Measurements from ENCODE around the genes TMEM115 and IQCF1.

GRCh38 chr3:50102888-50103146 is 14.1 kb downstream of the RBM5 start:
CAGE:
- cytosol, long polyA minus RNA, result no peak
- cytosol, long polyA plus RNA, result no peak
- long polyA plus RNA, result no peak
- nucleus, long polyA minus RNA, result no peak
- nucleus, long polyA plus RNA, result no peak

DNA sequence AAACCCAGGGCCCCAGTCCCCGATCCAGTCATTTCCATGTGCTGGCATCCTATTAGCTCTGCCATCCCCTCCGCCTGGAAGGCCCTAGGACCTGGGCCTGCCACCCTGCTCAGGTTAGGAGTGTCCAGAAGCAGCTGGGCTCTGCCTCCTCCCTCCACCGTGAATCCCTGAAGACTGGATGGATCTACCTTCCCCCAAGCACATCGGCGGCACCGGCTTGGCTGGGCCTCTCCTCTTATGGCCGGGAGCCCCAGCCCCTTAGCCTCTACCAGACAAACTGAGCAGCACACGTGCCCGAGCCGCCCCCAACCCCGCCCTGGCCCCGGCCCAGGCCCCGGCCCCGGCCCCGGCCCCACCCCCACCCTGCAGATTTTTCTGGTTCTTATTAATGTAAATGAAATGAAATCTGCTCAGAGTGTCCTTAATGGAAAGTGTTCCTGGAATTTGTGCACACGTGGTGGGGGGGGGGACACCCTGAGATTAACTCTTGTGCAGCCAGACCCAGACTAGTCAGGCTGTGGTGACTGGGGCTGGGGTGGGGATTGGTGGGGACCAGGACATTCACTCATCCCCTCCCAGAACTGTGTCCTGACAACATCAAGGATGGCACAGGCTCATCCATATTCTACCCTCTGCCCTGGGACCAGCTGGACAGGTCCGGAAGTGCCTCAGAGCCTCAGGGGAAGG is 31.0 kb upstream of the SEMA3F start:
CAGE:
- cytosol, long polyA minus RNA, result no peak
- cytosol, long polyA plus RNA, result no peak
- long polyA plus RNA, result no peak
- nucleus, long polyA minus RNA, result no peak
- nucleus, long polyA plus RNA, result no peak

DNA sequence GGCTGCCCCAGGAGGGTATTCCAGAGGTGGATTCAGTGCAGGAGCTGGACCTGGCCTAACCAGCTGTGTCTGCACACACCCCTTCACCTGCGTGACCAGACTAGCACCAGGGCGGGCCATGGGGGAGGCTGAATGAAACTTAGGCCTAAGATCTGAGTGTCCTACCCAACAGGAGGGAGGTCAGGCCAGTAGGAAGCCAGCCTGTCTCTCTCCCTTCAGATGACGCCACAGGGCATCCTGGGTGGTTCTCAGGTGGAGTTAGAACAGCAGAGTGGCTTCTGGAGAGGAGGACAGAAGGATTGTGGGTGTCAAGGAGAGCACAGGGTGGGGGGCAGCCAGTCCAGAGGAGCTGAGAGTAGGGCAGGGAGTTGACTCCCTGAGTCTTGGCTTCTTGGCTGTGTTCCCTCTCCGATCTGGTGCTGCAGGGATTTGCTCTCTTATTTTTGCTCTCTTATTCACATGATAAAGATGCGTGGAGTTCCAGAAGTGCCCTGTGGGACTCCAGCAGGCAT is 3.3 kb upstream of the SEMA3F start:
CAGE:
- cytosol, long polyA minus RNA, result no peak
- cytosol, long polyA plus RNA, result no peak
- long polyA plus RNA, result no peak
- nucleus, long polyA minus RNA, result no peak
- nucleus, long polyA plus RNA, result no peak

CAGE:
- cytosol, long polyA minus RNA, result no peak
- cytosol, long polyA plus RNA, result no peak
- long polyA plus RNA, result no peak
- nucleus, long polyA minus RNA, result no peak
- nucleus, long polyA plus RNA, result no peak
Observed at GRCh38 chr3:50258049-50258691, 10.8 kb upstream of the SEMA3B start.

GRCh38 chr3:50262767-50264058 is 5.7 kb upstream of the SEMA3B start:
CAGE:
- cytosol, long polyA minus RNA, result no peak
- cytosol, long polyA plus RNA, result no peak
- long polyA plus RNA, result no peak
- nucleus, long polyA minus RNA, result no peak
- nucleus, long polyA plus RNA, result no peak

CAGE:
- cytosol, long polyA minus RNA, result no peak
- cytosol, long polyA plus RNA, result no peak
- long polyA plus RNA, result no peak
- nucleus, long polyA minus RNA, result no peak
- nucleus, long polyA plus RNA, result no peak
Observed at GRCh38 chr3:50266436-50267122, 2.4 kb upstream of the SEMA3B start.

CAGE:
- cytosol, long polyA minus RNA, result no peak
- cytosol, long polyA plus RNA, result no peak
- long polyA plus RNA, result no peak
- nucleus, long polyA minus RNA, result no peak
- nucleus, long polyA plus RNA, result no peak
Observed at GRCh38 chr3:50334267-50335167, 6.1 kb downstream of the RASSF1 start.

DNA sequence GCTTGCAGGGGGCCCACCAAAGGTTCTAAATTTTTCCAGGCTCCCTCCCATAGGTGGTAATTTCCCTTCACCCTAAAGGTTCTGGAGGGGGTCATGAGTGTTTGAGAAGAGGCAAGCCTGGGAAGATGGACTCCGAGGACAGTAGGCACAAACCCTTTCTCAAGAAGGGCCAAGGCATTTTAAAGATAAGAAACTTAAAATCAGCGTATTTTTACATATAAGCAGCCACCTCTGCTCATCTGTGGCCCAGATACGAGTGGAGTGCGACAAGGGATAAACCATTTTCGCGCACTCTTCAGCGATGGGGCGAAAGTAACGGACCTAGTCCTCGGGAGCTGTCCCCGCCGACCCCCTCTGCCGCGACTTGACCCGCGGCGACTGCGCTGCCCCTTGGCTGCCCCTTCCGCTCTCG is 510 bp downstream of the RASSF1 start:
CAGE:
- cytosol, long polyA minus RNA, result no peak
- cytosol, long polyA plus RNA, result no peak
- long polyA plus RNA, result no peak
- nucleus, long polyA minus RNA, result no peak
- nucleus, long polyA plus RNA, result no peak

DNA sequence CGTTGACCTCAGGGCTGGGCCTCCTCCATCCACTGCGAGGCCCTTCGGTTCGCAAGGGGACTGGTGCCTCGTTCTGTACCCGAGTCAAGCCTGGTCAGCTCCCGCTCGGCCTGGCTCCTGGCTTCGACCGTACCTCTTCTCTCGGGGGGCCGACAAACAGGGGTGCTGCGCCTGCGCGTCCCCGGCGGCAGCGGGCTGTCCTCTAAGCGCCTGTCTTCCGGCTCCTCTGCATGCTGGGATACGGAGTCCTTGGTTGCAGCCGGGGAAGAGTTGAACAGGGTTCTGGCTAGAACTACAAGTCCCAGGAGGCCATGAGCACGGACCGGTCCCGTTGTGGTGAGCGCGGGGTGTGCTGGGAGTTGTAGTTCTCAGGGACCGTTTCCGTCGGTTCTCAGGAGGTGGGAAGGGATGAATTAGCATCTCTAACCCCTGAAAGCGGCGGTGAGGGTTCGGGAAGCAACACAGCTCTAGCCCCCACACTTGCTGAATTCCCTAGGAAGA is at the start of gene TMEM115:
Gene TMEM115, minus strand, starts transcription at position 164 of the 501 bp plus-strand sequence.
CAGE:
- cytosol, long polyA minus RNA, result no peak
- cytosol, long polyA plus RNA, result no peak
- long polyA plus RNA, result start-site peak on the minus strand centred at position 127 of the sequence, 42 bp wide, 170 and 144 reads in 2 replicates
- nucleus, long polyA minus RNA, result no peak
- nucleus, long polyA plus RNA, result start-site peak on the minus strand centred at position 144 of the sequence, 77 bp wide, 166 and 309 reads in 2 replicates

GRCh38 chr3:50517970-50518564 is 14.6 kb upstream of the CACNA2D2 start:
CAGE:
- cytosol, long polyA minus RNA, result no peak
- cytosol, long polyA plus RNA, result no peak
- long polyA plus RNA, result no peak
- nucleus, long polyA minus RNA, result no peak
- nucleus, long polyA plus RNA, result no peak

CAGE:
- cytosol, long polyA minus RNA, result no peak
- cytosol, long polyA plus RNA, result no peak
- long polyA plus RNA, result no peak
- nucleus, long polyA minus RNA, result no peak
- nucleus, long polyA plus RNA, result no peak
Observed at GRCh38 chr3:50606602-50607529, 4.7 kb downstream of the CISH start.

DNA sequence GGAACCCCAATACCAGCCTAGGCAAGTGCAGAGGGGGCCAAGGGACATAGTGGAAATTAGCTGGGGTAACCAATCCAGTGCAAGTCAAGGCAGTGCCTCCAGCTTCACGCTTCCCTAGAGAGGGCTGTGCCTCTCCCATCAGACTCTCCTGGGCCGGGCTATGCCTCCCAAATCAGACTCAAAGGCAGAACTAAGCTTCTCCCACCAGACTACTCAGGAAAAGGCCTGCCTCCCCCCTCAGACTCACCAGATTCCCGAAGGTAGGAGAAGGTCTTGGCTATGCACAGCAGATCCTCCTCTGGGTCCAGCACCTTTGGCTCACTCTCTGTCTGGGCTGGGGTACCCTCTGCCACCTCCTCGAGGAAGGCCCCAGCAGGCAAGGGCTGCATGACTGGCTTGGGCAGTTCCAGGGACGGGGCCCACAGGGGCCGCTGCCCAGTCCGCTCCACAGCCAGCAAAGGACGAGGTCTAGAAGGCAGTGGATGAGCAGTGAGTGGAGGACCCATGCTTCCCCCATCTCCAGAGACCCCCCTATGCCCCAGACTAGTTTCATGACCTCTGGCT is 3.4 kb downstream of the CISH start:
CAGE:
- cytosol, long polyA minus RNA, result no peak
- cytosol, long polyA plus RNA, result no peak
- long polyA plus RNA, result no peak
- nucleus, long polyA minus RNA, result no peak
- nucleus, long polyA plus RNA, result no peak

CAGE:
- cytosol, long polyA minus RNA, result no peak
- cytosol, long polyA plus RNA, result no peak
- long polyA plus RNA, result no peak
- nucleus, long polyA minus RNA, result no peak
- nucleus, long polyA plus RNA, result no peak
Observed at GRCh38 chr3:50645365-50646306, 28.7 kb downstream of the MAPKAPK3 start.

CAGE:
- cytosol, long polyA minus RNA, result no peak
- cytosol, long polyA plus RNA, result no peak
- long polyA plus RNA, result no peak
- nucleus, long polyA minus RNA, result no peak
- nucleus, long polyA plus RNA, result no peak
Observed at GRCh38 chr3:51025205-51025671, 350.5 kb downstream of the DOCK3 start.

CAGE:
- cytosol, long polyA minus RNA, result no peak
- cytosol, long polyA plus RNA, result no peak
- long polyA plus RNA, result no peak
- nucleus, long polyA minus RNA, result no peak
- nucleus, long polyA plus RNA, result no peak
Observed at GRCh38 chr3:51498862-51499768, 700 bp downstream of the DCAF1 start.

DNA sequence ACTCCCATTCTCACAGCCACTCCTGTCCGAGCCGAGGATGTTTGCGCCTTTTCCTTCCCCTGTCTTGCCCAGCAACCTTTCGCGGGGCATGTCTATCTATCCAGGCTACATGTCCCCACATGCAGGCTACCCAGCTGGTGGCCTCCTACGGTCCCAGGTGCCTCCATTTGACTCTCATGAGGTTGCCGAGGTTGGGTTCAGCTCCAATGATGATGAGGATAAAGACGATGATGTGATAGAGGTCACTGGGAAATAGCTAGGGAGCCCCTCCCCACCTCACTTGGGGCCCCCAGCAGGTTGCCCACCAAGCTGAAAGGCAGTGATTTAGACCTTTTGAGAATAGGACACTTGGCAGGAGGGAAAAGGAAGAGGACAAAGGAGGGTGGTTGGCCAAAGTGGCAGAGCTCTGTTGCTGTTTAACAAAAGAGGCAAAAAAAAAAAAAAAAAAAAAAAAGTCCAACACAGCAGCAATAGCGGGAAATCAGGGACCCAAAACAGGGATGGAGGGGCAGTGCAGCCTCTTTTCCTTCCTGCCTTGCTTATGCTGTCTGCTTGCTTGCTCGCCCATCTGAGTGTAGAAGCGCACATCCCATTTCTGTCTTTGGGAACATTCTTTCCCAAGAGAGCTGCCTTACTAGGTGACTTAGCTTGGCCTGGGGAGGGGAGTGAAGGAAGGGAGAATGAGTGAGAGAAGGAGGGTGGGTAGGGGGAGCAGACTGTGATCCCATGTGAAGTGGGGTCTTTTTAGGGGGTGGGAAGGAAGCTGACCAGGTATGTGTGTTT is 7.7 kb upstream of the TEX264 start:
CAGE:
- cytosol, long polyA minus RNA, result no peak
- cytosol, long polyA plus RNA, result no peak
- long polyA plus RNA, result no peak
- nucleus, long polyA minus RNA, result start-site peak on the plus strand centred at position 422 of the sequence, 884 bp wide, 62 reads
- nucleus, long polyA plus RNA, result no peak

GRCh38 chr3:51673850-51674443 is 2.9 kb downstream of the TEX264 start:
CAGE:
- cytosol, long polyA minus RNA, result no peak
- cytosol, long polyA plus RNA, result no peak
- long polyA plus RNA, result no peak
- nucleus, long polyA minus RNA, result no peak
- nucleus, long polyA plus RNA, result no peak

DNA sequence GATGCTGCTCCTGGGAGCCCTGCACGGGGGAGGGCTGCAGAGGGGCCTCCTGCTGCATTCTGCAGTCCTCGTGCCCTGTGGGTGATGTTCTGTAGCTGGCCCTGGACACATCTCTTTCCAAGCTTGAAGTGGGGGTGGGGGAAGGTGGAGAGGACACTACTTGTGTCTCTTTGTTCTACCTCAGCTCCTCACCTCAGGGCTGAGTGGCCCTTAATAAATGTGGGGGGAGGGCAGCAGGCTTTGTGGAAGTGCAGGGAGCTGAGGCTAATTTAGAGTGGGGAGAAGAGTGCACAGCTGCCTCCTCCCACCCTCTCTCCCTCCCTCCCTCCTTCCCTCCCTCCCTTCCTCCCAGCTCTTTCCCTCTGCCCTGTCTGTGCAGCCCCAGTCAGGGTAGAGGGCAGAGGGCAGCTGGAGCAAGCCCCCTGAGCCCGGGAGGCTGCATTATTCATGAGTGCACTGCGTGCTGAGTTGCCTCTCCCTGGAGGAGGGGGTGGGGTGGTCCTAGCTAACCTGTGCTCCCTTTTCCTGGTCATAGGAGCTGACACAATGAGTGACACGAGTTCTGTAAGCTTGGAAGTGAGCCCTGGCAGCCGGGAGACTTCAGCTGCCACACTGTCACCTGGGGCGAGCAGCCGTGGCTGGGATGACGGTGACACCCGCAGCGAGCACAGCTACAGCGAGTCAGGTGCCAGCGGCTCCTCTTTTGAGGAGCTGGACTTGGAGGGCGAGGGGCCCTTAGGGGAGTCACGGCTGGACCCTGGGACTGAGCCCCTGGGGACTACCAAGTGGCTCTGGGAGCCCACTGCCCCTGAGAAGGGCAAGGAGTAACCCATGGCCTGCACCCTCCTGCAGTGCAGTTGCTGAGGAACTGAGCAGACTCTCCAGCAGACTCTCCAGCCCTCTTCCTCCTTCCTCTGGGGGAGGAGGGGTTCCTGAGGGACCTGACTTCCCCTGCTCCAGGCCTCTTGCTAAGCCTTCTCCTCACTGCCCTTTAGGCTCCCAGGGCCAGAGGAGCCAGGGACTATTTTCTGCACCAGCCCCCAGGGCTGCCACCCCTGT is 3.4 kb upstream of the GRM2 start:
CAGE:
- cytosol, long polyA minus RNA, result no peak
- cytosol, long polyA plus RNA, result no peak
- long polyA plus RNA, result no peak
- nucleus, long polyA minus RNA, result no peak
- nucleus, long polyA plus RNA, result no peak

GRCh38 chr3:51899953-51900310 is 3.2 kb downstream of the IQCF1 start:
CAGE:
- cytosol, long polyA minus RNA, result no peak
- cytosol, long polyA plus RNA, result no peak
- long polyA plus RNA, result no peak
- nucleus, long polyA minus RNA, result no peak
- nucleus, long polyA plus RNA, result no peak

DNA sequence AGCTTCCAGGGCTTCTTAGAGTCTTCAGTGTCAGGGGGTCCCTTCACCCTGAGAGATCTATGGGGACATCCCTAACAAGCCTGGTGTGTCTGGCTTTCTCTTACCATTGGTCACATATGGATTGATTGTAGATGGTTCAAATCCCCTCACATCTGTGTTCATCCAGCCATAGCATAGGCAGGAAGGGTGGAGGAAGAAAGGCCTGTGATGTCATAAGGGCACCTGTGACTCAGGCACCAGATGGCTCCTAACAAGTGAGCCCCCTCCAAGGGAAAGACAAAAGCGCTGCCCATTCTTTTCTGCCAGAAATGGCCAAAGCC is at the start of gene IQCF1:
Gene IQCF1, minus strand, starts transcription at position 188 of the 320 bp plus-strand sequence.
CAGE:
- cytosol, long polyA minus RNA, result no peak
- cytosol, long polyA plus RNA, result no peak
- long polyA plus RNA, result no peak
- nucleus, long polyA minus RNA, result no peak
- nucleus, long polyA plus RNA, result no peak